ENCODE measurements around the genes DLX6 and TECPR1.

DNA sequence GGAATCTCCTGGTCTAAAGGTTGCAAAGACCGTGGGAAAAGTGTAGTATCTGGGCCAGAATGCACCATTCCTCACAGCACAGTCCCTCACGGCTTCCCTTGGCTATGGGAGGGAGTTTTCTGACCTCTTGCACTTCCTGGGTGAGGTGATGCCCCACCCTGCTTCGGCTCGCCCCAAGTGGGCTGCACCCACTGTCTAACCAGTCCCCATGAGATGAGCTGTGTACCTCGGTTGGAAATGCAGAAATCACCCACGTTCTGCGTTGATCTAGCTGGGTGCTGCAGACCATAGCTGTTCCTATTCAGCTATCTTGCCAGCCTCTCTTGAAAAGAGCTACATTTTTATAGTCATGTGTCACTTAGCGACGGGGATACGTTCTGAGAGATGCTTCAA is 119.8 kb downstream of the PPP1R9A start:
- PRO-cap, 3 experiments: no peak in any of the 3 experiments
- RAMPAGE, long total RNA: no peak

GRCh38 chr7:95473238-95473875 is 12.4 kb upstream of the ASB4 start:
- PRO-cap, 3 experiments: no peak in any of the 3 experiments
- RAMPAGE, long total RNA: no peak

DNA sequence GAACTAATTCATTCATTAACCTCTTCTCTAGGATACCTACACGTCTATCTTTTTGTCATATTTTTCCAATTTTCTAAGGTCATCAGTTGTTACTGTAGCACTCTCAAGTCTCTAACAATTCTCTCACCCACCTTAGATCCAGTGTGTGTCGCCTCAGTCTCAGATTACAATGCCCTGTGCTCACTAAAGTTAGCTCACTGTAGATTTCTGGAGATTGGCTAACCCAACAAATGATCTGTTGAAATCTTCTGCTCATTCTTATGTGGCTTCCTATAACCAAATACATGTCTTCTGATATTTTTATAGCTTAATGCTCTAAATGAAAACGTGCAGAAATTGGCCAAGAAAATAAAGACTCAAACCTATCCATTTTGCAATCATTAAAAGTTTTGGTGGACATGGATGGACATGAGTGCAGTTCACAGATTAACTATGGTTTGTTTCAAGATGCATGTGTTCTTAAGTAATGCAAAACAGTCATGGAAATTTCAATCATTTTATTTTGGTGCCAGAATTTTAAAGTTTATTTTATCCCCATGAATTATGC is 142.5 kb downstream of the SLC25A13 start:
- PRO-cap, 3 experiments: no peak in any of the 3 experiments
- RAMPAGE, long total RNA: no peak

GRCh38 chr7:96321053-96321604 is 769 bp downstream of the SLC25A13 start:
- PRO-cap, 3 experiments: peak in 3 of 3 experiments; most common plus-strand start chr7:96321546 (in 2); most common minus-strand start chr7:96321425 (in 1)
- RAMPAGE, long total RNA: no peak

- PRO-cap, 3 experiments: no peak in any of the 3 experiments
- RAMPAGE, long total RNA: no peak
These were observed 27.6 kb upstream of the SLC25A13 start for GRCh38 chr7:96349497-96349987.

- PRO-cap, 3 experiments: no peak in any of the 3 experiments
- RAMPAGE, long total RNA: no peak
These were observed 36.4 kb upstream of the SLC25A13 start for GRCh38 chr7:96358087-96358953.

DNA sequence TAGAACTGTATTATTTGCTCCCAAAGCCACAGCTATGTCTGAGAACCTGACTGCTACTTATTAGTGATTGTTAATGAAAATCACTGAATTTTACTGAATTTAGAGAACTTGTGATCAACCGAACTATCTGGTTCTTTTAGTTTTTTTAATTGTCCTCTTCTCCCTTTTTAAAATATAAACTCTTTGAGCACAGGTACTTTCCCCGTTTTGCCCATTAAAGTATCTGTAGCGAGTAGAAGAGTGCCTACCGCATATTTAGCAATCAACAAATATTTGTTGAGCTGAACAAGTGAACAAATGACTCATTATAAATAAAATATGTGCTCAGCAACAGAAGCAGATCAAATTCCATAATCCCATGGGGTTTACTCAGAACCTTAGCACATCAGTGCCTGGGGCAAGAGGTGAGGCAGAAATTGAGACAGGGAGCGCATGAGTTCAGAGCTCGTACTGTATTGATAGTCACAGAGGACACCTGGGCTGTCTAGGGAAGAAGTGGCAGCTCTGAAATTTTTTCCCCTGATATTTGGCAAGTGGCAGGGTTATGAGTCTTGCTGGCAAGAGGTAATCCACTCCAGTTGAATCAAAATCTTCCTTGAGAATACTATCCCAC is 161.0 kb downstream of the SEM1 start:
- PRO-cap, 3 experiments: no peak in any of the 3 experiments
- RAMPAGE, long total RNA: no peak

DNA sequence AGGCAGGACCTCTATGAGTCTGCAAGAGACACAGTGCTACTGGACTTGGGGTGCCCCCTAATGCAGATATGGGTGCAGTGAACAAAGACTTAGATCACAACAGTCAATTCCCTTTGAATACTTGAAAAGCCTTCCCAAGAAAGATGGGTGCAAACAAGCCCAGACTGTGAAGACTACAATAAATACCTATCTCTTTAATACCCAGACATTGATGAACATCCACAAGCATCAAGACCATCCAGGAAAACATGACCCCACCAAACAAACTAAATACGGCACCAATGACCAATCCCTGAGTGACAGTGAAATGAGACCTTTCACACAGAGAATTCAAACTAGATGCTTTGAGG is 129.0 kb upstream of the DLX6 start:
- PRO-cap, 3 experiments: peak in 1 of 3 experiments; most common minus-strand start position 267 of the sequence (in 1)
- RAMPAGE, long total RNA: no peak

- PRO-cap, 3 experiments: no peak in any of the 3 experiments
- RAMPAGE, long total RNA: no peak
These were observed at the start of gene DLX6 for GRCh38 chr7:97005123-97005846. Gene DLX6, plus strand, starts transcription at chr7:97005553.

DNA sequence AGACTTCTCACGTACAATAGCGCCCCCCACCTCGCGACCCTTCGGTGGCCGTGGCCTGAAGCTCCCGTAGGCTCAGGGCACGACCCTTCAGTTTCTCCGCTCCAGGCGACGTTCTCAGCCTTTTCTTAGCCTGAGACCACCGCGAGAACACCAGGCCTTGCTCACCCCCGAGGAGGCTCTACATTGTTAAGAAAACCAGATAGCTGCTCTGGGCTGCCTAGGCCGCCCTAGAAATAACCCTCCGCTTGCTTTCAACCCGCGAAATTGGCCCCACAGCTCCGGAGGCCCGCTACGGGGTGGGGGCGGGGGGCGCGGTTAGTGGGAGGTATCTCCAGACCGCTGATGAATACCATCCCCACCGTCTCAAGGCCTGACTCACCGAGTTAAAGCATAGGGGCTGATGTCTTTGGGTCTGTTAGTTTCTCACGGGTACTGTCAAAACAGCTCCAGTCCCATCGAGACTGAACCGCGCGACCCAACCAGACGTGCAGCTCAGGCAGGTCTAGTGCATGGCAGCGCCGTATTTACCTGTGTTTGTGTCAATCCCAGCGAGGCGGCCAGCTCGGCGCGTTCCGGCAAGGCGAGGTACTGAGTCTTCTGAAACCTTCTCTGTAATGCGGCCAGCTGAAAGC is 2.9 kb downstream of the DLX5 start:
- PRO-cap, 3 experiments: no peak in any of the 3 experiments
- RAMPAGE, long total RNA: no peak

GRCh38 chr7:97732295-97732581 is 352 bp downstream of the TAC1 start:
- PRO-cap, 3 experiments: no peak in any of the 3 experiments
- RAMPAGE, long total RNA: no peak

DNA sequence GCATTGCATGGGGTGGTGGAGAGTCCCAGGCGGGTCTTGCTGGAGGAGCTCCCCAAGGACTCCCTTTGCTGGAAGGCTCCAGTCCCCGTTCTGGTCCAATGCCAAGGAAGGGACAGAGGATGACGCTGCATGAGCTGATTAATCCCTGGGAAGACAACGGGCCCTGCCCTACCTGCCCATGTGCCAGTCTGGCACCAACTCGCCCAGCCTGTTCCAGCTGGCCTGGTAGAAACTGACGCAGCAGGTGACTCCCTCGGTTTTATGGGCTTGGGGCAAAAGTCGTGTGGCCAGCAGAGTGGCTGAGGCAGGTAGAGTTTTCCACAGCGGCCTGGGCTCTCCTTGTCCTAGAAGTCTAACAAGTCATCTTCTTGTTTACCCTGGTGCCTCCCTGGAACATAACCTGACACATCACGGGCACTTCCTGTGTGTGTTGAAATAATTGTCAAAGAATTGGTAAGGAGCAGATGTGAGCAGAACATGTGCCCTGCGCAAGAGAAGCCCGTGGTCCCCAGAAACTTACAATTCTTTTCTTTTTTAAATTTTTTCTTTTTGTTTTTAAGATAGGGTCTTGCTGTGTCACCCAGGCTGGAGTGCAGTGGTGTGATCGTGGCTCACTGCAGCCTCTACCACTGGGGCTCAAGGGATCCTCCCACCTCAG is 20.3 kb upstream of the LMTK2 start:
- PRO-cap, 3 experiments: no peak in any of the 3 experiments
- RAMPAGE, long total RNA: no peak

- PRO-cap, 3 experiments: no peak in any of the 3 experiments
- RAMPAGE, long total RNA: no peak
These were observed 13.9 kb downstream of the LMTK2 start for GRCh38 chr7:98120497-98120949.

GRCh38 chr7:98133000-98133550 is 26.4 kb downstream of the LMTK2 start:
- PRO-cap, 3 experiments: no peak in any of the 3 experiments
- RAMPAGE, long total RNA: no peak

DNA sequence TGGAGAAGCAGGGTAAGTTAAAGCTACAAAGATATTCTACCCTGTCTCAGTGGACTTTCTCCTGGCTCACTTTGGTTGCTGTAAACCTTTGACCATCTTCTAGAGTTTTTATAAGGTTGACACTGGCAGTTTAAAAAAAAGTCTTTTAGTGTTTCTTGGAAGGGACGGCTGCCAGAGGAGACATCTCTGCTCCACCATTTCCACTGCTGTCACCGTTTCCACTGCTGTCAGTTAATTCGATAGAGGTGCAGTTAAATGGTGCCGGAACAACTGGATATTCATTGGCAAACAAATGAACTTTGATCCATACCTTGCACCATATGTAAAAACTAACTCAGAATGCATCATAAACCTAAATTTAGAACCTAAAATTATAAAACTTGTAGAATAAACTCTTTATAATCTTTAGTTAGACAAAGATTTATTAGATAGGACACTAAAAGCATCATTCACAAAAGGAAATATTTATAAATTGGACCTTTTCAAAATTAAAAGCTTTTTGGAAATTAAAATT is 42.7 kb downstream of the LMTK2 start:
- PRO-cap, 3 experiments: no peak in any of the 3 experiments
- RAMPAGE, long total RNA: no peak

DNA sequence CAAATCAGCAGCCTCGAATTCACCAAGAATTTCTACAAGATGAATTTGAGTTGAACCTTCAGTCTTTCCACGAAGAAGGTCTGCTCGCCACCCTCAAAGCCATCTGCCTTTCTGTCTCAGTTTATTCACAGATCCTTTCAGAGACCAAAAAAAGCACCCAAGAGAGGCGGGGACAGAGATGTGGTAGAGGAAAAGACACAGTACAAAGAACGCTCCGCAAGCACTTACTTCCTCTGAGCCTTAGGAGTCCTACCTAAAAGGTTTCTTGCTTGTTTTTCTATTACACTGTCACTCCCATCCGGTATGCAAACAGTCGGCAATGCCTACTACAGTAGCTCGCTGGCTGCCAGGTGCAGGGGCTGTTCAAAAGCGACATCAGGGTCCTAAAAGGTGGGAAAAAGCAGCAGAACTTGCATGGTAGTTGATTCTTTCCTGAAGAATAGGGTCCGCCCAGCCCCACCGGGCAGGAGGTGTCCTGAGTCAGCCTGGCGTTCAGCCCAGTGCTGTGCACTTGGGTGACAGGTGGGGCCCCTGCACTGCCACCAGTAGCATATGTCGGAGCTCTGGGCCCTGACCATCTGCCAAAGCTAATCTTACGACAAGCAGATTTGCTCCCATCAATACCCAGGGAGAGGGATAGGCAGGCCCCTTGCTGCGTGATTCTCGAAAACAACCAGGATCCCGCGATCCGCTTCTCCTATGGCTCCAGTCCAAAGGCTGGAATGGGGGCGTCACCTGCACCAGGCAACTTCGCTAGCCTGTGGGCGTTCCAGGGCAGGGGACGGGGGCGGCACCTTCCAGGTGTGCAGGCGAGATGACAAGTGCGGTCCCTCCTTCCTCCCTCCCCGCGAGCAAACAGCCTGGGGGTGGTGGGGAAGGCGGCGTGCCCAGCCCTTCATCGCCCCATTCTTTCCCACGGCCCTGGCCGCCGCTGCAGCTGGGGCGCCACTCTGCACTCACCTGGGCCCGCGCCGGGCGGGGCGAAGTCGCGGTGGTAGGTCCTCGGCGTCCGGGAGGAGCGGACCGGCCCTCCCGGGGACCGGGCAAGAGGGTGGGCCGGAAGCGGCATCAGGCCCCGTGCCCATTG is at the start of gene TECPR1:
TSS of gene TECPR1 (minus strand) at position 1,067 of the 1,087 bp plus-strand sequence.
- PRO-cap, 3 experiments: peak in 3 of 3 experiments; most common minus-strand start position 988 of the sequence (in 1)
- RAMPAGE, long total RNA: no peak

DNA sequence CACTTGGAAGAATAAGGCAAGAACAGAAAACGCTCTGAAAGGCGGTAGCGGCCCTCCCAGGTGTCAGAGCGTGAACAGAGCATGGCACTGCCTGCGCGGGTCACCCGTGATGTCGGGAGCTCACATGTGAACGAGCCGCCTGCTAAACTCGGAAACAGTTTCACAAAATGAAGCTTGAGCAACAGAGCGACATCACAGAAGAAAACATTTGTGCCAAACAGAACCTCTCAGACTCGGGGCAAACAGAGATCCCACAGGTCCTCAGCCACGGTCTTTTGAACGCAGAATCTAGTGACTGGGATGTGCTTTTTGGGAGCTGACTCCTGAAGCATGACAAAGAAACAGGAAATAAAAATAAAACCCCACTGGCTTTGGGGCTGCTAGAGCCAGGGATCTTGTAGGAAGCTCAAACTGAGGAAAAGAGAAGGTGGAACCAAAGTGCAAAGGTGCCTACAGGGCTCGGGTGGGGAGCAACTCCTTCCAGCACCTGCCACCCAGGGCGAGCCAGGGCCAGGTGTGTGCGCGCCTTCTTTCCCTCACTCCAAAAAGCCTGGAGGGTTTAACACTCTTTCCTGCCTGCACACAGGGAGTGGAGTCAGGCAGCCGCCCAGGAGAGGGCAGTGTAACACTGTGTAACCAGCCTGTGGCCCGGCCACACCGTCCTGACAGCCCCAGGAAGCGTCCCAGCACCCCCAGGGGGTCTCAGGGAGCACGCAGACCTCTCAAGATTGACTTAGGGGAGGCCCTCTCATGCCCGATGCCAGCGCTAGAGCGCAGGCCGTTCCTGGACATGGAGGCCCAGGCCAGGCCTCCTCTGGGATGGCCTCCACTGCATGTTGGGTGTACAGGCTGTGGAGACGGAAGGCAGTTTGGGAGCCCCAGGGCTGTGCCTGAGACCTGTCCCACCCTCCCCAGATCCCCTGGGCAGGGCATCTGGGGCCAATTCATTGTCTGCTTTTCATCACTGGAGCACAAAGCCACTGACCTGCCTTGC is 13.2 kb downstream of the BRI3 start:
- PRO-cap, 3 experiments: no peak in any of the 3 experiments
- RAMPAGE, long total RNA: no peak

DNA sequence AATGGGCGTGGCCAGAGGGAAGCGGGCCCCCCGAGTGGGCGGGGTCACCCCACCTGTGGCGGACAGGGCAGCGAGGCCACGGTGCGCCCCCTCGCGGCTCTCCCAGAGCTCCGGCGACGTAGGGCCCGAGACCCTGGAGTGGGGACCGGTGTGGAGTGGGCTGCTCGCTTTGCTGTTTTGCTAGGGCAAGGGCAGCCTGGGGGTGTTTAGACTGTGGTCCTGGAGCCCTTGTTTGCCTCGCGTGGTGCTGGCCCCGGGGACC is 286 bp upstream of the BAIAP2L1 start:
- PRO-cap, 3 experiments: no peak in any of the 3 experiments
- RAMPAGE, long total RNA: no peak

- PRO-cap, 3 experiments: no peak in any of the 3 experiments
- RAMPAGE, long total RNA: no peak
These were observed 47.3 kb upstream of the NPTX2 start for GRCh38 chr7:98569515-98570503.

GRCh38 chr7:98616232-98616828 is 755 bp upstream of the NPTX2 start:
- PRO-cap, 3 experiments: no peak in any of the 3 experiments
- RAMPAGE, long total RNA: no peak

Measured in cerebellum (tissue), 5 donors.